ENCODE measurements around a stretch of chr3.

DNA sequence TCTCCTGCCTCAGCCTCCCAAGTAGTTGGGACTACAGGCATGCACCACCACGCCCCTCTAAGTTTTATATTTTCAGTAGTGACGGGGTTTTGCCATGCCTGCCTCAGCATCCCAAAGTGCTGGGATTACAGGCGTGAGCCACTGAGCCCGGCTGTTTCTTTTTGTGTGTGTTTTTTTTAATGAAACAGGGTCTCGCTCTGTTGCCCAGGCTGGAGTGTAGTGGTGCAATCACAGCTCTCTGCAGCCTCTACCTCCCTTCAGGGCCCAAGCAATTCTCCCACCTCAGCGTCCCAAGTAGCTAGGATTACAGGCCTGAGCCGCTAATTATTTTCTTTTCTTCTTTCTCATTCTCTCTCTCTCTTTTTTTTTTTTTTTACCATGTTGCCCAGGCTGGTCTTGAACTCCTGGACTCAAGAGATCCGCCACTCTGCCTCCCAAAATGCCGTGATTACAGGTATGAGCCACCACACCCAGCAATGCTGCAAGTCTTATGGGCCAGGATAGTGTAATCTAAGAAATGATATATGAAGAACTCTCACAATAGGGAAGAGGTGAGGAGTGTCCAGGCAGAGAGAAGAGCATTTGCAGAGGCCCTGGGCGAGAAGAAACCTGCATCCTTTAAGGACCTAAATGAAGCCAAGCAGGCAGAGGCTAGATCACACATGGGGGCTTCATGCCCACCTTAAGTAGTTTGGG lies 705 bp upstream of the FAIM start:
- PRO-cap = no peak
- RRBS = no CpG with 5 or more reads among the region's 10 CpGs

GRCh38 chr3:138651329-138652106 lies 42.9 kb downstream of the FAIM start:
- PRO-cap = no peak
- RRBS = no CpG with 5 or more reads among the region's 11 CpGs

DNA sequence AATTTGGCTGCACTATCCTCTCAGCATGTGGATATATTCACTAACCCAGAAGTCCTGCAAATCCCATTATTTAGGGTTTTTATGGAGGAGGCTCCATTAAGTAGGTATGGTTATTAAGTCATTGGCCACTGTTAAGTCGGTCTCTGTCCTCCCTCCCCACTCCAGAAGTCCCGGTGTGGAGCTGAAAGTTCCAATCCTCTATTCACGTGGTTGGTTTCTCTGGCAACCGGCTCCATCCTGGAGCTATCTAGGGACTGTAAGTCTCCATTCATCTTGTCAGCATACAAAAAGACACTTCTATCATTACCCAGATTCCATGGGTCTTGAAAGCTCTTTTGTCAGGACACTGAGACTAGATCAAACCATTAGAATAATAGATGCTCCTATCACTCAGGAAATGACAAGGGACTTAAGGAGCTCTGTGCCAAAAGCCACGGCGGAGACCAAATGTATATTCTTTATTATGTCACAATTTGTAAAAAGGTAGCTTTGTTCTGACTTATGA lies 110.3 kb downstream of the PIK3CB start:
- PRO-cap = no peak
- RRBS = 90% methylated on average over 2 of the region's 6 CpGs

DNA sequence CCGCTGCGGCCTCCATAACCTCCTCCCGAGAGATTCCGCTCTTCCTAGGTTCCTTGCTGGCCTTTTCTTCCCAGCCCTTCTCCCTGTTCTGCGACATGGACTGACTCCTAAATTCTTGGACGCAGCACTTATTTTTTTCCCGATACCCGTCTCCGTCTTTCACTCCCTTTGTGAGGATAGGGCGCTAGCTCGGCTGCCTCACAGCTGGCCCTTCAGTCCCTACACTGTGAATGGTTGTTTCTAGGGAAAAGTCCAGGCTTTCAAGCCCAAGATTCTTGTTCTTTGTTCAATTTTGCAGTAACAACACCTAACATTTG lies 429 bp upstream of the PIK3CB start:
- PRO-cap = no peak
- RRBS = no CpG with 5 or more reads among the region's 11 CpGs

DNA sequence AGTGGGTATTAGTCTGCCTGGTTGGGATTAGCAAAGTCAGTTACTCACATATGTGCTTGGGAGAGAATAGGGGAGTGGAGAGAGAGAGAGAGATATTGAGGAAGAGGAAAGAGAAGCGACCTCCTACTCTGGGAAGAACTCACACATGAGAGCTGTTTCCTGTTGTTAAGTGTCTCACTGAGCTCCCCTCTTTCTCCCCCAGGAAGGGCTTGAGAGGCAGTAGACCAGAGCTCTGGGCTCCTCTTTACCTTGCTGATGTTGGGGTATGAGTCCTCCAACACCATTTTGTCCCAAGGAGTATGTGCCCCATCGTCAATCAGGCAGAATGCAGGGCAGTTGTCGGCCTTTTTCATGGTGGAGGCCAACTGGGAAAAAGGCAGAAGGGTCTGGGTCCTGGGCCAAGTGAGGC lies 4.2 kb downstream of the FOXL2NB start:
- PRO-cap = no peak
- RRBS = no CpG with 5 or more reads among the region's 3 CpGs

DNA sequence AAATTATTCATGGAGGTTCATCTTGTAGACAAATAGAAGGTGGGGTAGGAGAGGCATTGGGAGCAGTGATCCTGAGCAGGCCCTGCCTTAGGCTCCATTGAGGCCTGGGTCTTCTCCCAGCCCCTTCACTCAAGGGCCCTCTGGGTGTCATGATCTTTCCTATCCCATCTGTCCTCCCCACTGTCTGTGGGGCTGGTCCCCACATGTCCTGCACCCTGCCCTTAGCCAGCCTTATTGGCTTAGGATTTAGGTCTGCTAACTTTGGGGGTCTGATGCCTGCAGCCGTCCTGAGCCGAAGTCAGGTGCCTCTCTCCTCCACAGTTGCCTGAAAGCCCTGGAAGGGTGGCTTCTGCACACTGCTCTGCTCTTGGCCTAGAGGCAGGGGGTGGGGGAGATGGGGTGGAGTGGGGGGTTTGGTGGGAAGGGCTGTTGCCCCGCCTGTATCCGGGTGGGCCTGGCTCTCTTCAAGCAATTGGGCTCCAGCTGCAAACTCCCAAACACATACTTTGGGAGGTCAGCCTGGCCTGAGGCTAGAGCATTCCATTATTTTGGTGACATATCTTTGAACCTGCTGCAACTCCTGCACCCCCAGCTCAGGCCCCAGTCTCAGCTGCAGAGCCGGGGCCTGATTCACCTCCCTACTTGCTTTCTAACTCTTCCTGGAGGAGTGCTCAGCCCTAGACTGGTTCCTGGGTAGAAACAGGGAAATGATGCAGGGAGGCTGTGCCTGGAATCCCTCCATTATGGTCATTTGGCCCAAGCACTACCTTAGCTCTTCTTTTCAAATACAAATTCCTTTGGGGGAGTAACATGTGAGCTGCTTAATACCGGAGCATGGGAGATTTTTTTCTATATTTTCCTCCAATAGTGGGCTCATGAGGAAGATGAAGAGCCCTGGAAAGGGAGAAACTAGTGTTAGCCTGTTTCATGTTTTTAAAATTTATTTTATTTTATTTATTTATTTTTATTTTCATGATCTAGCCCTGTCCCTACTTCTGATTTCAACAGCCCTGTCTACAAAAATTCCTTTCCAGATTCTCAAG lies 140.8 kb upstream of the PRR23C start:
- PRO-cap = no peak
- RRBS = no CpG with 5 or more reads among the region's 6 CpGs

DNA sequence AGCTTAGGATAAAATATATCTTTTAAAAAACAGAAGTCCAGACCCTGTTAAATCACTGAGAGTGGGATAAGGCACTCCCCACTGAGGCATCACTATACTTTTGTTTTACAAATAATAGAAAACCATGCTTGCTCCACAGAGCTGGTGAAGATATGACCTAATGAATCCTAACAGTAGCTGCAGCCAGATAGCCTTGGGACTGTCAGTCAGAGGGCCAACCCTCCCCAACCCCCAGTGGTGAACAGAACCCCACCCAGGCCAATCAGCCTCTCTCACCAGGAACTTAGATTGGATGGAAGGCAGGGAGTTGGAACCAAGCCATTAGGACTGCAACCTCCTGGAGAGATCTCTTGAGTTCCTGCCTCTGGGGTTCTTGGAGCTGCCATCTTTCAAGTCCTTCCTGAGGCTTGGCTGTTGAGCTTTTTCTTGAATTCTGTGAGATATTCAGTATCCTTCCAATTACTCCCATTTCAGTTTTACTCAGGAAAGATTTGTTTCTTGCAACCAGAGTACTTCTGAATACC lies 3.0 kb upstream of the MRPS22 start:
- PRO-cap = no peak

DNA sequence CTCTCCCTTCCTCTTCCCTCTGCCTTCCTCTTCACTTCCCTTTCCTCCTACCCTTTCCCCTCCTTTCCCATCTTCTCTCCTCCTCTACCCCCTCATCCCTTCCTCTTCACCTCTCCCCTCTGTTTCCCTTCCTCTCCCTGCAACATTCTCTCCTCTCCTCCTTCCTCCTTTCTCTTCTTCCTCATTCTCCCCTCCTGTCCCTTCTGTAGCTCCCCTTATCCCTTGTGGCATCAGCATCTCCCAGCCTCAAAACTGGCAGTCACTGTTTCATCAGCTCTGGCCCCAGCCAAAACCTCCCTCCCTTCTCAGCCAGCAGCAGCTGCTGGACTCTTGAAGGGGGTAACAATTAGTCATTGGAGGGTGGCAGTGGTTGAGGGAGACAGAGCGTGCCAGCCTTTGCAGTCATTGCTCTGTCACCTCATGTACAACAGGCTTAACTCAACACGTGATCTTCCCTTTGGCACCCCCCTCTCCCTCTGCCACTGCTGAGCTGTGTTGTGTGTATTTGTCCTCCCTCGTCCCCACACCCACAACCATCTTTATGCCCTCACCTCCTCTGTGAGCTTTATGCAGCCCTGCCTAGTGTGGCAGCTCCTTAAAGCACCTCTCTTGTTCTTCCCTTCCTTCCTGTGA lies 28.3 kb downstream of the RBP2 start:
- PRO-cap = no peak
- RRBS = no CpG with 5 or more reads among the region's 3 CpGs

DNA sequence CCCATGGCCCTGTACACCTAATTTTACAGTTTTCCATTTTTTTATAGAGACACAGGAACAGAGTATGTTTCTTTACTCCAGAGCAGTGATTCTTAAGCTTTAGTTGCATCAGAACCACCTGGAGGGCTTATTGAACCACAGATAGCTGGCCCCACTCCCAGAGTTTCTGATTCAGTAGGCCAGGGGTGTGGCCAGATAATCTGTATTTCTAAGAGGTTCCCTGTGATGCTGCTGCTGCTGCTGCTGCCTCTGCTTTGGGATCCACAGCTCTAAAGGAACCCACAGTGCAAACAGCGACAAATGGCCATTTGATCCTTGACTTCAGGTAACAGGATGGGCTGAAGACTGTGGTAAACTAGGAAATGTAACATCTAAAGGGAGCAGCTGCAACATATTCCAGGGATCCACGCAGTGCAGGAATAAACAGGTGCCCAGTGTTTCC lies 5.0 kb downstream of the RBP1 start:
- PRO-cap = no peak
- RRBS = no CpG with 5 or more reads among the region's 2 CpGs

DNA sequence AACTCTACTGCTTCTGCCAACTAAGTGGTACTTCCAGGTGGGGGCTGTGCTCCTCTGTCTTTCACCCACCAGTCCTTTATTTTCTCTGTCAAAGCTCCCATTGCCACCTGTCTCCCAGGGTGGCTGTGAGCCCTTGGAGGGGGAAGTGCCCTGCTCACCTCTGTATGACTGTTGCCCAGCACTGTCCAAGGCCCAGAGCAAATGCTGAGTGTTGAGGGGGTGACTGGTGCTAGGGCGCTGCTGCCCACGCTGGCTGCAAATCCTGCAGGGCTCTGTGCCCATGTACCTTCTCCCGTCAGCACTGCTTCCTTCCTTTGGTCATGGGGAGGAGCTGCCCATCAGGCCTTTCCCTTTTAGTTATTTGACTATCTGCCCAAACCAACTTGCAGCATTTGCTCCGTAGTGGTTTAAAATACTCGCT lies 9.5 kb downstream of the CLSTN2 start:
- PRO-cap = no peak
- RRBS = no CpG with 5 or more reads among the region's 5 CpGs

DNA sequence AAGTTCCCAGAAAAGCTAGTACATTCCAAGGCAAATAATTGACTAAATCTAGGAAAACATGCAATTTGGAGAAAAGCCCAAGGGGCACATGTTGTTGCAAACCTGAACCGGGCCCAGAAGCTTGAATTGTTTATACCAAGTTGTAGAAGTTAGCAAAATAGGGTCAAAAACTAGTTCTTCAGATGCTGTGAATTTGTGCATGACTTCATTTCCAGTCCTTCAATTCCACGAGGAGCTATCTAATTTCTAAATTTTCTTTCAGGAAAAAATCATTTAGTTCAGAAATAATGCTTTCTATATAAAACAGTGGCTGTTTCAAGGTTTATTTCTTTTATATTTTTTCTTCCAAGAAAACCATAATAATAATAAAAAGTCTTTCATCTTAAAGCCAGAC lies 31.1 kb downstream of the TRIM42 start:
- PRO-cap = no peak
- RRBS = no CpG with 5 or more reads among the region's 2 CpGs

- PRO-cap = no peak
- RRBS = no CpG with 5 or more reads among the region's 5 CpGs
Observed at GRCh38 chr3:140910736-140911263, 30.8 kb upstream of the SLC25A36 start.

- PRO-cap = no peak
- RRBS = no CpG with 5 or more reads among the region's 10 CpGs
Observed at GRCh38 chr3:141276340-141276792, 44.7 kb downstream of the PXYLP1 start.

DNA sequence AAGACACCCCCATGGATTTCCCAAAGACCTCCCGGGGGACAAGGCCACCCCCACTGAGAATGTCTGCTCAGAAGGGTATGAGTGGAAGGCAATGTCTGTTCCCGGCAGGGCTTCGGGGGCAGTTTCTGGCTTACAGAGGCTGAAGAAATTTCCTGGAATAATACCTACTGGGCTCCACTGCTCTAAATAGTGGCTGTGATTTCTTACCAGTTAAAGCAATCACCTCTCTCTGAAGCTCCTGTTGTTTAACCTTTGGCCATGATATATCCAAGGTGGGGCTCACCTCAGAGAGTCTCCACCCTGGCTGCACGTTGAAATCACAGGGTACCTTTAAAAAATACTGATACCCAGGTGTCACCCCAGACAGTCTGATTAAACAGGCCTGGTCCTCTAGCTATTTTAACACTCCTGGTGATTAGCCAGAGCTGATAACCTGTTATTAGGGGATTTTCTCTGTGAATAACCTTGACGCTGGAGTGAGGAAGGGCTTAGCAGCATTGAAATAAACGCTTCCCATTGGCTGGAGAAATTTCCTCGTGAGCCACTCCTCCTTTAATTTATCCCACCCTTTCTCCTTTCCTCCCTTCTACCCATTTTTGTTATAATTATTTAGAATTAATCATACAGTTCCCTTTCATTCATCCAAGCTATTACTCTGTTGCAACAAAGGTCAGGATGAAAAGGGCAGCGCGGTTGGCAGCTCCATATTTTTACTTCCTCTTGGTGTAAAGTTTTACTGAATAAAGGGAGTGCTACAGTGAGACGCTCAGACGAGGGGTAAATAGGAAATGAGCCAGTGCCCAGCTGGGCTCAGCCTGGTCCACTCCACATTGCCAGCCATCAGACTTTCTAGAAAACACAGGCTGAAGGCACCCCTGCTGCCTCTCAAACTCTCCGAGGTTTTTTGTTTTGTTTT lies 22.2 kb upstream of the ZBTB38 start:
- PRO-cap = no peak
- RRBS = 89% methylated on average over 2 of the region's 12 CpGs

DNA sequence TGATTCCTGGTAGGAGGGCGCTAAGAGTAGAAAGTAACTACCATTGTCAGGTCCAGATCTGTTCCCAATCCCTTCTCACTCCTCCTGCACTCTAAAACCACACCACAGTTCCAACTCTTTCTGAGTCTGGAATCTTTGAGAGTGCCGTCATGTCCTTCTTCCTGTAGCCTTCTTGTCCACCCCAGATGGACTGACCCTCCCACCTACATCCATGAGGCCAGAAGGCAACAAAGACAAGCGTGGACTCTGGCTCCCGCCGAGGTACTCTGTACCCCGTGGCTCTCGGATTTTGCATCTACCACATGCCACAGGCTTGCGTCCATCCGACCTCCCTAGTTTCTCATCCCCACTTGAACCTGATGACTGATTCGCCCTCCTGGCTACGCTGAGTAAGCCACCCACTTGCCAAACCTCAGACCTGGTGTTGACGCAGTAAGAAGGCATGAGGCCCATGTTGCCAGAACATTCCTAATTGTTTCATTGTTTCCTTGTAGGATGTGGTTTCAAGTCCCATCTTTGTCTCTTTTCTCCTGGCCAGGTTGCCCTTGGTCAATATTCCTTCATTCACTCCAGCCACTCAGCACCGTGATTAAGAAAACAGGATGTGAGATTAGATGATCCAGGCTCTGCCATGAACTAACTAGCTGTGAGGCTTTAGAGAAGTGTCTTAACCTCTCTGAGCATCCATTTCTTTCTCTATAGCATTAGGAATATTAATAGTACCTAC lies 1.1 kb upstream of the ZBTB38 start:
- PRO-cap = no peak
- RRBS = no CpG with 5 or more reads among the region's 13 CpGs

DNA sequence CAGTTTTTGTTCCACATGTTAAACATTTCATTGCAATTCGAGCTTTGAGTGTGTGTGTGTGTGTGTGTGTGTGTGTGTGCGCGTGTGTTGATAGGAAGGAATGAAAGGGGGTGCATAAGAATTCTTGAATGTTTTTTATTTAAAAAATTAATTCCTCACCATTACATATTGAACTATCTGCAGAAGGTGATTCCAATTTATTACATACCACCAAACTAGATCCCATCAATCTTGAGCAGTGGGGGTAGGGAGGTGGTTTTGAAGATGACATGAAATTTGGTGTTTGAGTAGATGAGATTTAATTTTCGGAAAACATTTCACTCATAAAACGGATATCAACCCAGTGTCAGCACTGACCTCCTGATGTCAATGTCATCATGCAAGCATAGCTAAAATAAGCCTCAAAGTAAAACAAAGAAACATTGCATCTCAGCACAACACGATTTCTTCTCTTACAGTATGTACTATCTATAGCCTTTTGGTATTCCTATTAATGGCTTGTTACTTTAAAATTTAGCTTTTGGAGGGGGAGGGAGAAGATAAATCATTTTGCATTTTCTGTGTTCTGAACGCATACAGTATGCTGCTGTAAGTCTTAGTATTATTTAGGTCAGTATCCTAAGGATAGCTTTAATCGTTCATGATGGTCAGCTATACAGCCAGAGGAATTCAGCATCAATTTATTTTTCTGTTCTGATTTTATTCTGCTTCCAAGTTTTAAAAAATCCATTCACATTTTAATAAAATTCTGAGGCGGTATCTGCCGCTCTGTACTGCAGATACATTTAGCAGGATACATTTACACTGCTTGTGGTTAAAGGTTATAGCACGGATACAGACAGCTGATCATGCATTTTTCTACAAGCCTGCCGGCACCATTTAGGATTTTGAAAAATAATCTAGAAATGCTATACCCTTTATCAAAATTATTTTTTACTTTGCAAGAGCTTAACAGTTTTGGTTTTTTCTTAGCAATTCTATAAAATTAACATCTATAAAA lies 17.6 kb downstream of the ZBTB38 start:
- PRO-cap = no peak
- RRBS = no CpG with 5 or more reads among the region's 12 CpGs

DNA sequence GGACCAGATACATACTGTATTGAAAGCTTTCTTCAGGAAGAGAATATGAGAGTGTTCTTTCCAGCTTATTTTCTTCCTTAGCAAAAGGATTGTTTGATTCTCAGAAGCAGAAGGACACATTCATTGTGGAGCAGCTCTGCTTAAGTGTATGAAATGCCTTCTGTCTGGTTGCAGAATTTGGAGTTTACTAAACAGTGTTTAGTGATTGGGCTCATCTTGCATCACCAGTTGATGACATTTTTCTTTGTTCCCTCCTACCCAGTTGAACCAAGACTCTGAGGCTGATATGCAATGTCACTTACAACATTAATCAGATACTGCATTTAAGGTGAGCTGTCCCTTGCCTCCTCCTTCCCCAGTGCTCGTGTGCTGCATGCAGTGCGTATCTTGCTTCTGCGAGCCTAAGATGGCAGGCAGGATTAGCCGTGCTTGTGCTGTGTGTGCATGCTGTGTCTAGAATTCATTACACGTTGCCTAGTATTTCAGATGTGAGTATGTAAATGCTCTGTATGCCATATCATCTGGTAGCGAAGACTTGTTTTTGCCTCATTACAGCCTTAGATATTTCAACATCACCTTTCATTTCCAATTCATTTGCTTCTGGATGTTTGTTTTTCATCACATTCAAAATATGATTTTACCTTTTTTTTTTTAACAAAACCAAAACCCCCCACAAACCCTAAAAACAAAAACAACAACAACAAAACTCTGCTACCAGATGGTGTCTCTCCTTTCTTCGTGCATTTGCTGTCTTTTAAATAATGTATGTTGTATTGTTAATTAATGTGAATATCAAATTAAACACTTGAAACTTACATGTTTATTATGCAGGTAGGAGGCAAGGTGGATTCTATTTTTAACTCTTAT lies 18.5 kb downstream of the ZBTB38 start:
- PRO-cap = no peak
- RRBS = no CpG with 5 or more reads among the region's 7 CpGs

GRCh38 chr3:141399899-141400959 lies 31.9 kb downstream of the ZBTB38 start:
- PRO-cap = no peak
- RRBS = no CpG with 5 or more reads among the region's 5 CpGs

- PRO-cap = no peak
- RRBS = no CpG with 5 or more reads among the region's 4 CpGs
Observed at GRCh38 chr3:141401872-141401990, 33.4 kb downstream of the ZBTB38 start.

- PRO-cap = no peak
- RRBS = no CpG with 5 or more reads among the region's 8 CpGs
Observed at GRCh38 chr3:141413777-141414382, 45.6 kb downstream of the ZBTB38 start.